SK-N-DZ (cell line): ENCODE results near the gene XRCC6.

DNA sequence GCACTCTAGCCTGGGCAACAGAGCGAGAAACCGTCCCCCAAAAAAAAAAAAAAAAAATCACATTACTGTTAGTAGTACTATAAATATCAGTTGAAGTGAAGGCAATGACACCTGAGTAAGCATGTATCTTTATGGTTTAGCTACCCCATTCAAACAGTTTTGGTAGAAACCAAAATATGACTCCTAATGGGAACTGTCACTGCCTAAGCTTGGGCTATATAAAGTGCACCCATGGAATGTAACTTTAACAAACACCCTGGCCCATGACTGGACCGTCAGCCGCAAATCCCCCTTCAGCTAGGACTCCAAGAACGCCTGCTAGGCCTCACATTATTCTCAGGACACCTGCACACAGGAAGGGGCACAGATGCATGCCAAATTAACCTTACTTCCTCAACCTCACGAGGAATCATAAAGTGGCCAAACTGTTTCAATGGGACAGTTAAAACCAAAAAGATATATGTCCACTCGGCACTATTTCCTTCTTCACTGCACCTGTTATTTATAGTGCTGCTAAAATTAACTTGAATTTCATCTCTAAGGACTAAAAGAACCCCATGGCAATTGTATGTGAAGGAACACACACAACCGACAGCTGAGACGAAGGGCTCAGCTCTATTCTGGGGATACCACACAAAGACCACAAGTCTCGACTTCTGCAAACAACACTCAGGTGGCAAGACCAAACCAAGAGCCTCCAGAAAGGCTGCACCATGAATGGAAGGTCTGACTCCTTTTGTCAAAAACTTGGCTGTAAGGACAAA, 65.7 kb downstream of the SGSM3 start:
RAMPAGE:
- cytosol, long total RNA, result no peak
- nucleus, long total RNA, result no peak

GRCh38 chr22:40727026-40727486, 47.8 kb downstream of the MCHR1 start:
RAMPAGE:
- cytosol, long total RNA, result no peak
- nucleus, long total RNA, result no peak

DNA sequence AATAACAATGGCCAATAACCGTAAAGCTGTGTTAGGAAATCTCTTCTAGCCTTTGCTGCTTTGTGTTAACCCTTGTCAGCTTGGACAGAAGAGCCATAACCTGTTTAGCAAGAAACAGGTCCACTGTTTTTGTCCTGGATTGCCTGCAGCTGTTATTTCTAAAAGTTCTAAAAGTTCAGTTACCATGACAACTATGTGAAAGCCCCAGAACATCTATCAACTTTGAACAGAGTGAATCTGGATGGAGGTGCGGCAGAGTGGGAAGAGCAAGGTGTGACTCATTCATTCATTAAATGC, 50.5 kb downstream of the RBX1 start:
RAMPAGE:
- cytosol, long total RNA, result no peak
- nucleus, long total RNA, result no peak

GRCh38 chr22:41048714-41049758, 43.4 kb upstream of the EP300 start:
RAMPAGE:
- cytosol, long total RNA, result no peak
- nucleus, long total RNA, result no peak

RAMPAGE:
- cytosol, long total RNA, result no peak
- nucleus, long total RNA, result no peak
Measured at GRCh38 chr22:41130310-41130749, 37.9 kb downstream of the EP300 start.

RAMPAGE:
- cytosol, long total RNA, result no peak
- nucleus, long total RNA, result no peak
Measured at GRCh38 chr22:41152082-41152689, 52.9 kb upstream of the L3MBTL2 start.

DNA sequence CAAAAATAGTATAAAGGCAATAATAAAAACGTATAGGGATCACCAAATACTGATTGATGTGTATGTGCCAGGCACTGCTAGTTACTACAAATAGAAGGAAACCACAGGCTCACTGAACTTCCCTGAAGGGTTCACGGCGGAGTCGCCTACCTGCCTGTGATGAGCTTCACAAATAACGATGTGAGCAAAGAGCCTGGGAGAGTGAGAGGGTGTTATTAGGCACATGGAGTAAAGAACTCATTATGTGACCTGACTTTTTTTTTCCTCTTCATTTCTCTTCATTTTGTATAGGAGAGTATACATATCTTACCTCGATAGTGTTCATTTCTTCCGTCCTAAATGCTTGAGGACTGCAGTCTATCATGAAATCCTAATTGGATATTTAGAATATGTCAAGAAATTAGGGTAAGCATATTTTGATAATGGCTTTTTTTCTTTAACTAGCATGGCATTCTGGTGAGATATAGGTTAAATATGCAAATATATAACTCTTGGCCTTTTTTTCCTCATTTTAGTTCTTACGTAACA, 35.8 kb upstream of the L3MBTL2 start:
RAMPAGE:
- cytosol, long total RNA, result no peak
- nucleus, long total RNA, result no peak

DNA sequence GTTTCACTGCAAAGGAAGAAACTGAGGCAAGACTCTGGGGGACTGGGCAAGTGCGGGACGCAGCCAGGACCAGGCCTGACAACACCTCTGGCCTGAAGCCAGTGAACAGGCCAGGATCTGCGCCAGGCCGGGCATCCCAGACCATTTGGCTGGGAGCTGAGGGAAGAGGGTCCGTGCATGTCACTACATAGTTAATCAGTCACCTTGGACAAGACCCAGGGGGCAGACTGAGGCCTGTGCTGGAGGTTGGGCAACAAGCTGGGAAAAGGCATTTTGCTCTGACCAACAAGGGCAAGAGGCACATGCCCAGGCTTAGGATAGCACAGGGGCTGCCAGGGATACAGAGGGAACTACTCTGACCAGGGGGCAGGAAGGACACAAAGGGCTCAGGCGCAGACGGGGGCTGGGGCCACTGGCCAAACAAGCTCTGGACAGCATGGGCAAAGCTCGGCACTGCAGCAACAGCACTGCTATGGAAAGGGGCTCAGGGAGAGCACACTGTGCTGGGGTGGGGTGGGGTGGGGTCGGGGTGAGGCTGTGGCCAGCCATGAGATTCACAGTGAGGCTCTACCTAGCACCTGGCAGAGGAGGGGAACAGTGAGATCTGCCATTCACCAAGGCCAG, 7.1 kb upstream of the CHADL start:
RAMPAGE:
- cytosol, long total RNA, result no peak
- nucleus, long total RNA, result no peak

DNA sequence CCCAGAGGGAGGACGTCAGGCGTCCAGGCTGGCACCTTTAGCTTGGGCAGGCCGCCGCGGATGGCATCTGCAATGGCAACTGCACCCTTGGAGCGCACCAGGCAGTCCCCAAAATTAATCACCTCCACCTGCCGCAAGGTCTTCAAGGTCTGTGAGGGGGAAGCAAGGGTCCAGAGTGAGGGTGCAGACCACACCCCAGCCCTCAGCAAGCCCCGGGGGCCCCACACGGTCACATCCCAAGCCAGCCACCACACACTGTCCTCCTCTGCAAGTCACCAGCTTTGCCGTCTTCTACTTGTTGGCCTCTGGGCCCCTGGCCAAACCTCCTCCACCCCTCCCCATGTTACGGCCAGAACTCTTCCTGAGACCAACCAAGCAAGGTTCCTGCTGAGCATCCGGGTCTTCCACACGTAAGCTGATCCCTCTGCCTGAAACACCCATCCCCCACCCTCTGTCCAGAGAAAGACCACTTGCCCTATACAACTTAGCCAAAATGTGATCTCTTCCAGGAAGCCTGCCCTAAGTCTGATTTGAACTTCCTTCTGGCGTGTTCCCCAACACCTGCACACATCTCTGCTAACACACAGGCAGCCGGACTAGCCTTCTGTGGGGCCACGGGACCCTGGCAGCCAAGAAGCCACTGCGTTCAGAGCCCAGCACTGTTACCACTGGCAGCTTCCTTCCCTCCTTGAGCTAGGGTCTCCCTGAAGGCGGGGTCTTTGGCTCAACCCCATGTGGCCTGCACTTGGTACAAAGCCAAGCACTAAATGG, 16.1 kb upstream of the CHADL start:
RAMPAGE:
- cytosol, long total RNA, result no peak
- nucleus, long total RNA, result no peak

RAMPAGE:
- cytosol, long total RNA, result no peak
- nucleus, long total RNA, result no peak
Measured at GRCh38 chr22:41261521-41262138, 20.9 kb upstream of the CHADL start.

GRCh38 chr22:41375017-41375437, 6.7 kb upstream of the TEF start:
RAMPAGE:
- cytosol, long total RNA, result no peak
- nucleus, long total RNA, result no peak

RAMPAGE:
- cytosol, long total RNA, result no peak
- nucleus, long total RNA, result no peak
Measured at GRCh38 chr22:41396928-41397672, 15.4 kb downstream of the TEF start.

DNA sequence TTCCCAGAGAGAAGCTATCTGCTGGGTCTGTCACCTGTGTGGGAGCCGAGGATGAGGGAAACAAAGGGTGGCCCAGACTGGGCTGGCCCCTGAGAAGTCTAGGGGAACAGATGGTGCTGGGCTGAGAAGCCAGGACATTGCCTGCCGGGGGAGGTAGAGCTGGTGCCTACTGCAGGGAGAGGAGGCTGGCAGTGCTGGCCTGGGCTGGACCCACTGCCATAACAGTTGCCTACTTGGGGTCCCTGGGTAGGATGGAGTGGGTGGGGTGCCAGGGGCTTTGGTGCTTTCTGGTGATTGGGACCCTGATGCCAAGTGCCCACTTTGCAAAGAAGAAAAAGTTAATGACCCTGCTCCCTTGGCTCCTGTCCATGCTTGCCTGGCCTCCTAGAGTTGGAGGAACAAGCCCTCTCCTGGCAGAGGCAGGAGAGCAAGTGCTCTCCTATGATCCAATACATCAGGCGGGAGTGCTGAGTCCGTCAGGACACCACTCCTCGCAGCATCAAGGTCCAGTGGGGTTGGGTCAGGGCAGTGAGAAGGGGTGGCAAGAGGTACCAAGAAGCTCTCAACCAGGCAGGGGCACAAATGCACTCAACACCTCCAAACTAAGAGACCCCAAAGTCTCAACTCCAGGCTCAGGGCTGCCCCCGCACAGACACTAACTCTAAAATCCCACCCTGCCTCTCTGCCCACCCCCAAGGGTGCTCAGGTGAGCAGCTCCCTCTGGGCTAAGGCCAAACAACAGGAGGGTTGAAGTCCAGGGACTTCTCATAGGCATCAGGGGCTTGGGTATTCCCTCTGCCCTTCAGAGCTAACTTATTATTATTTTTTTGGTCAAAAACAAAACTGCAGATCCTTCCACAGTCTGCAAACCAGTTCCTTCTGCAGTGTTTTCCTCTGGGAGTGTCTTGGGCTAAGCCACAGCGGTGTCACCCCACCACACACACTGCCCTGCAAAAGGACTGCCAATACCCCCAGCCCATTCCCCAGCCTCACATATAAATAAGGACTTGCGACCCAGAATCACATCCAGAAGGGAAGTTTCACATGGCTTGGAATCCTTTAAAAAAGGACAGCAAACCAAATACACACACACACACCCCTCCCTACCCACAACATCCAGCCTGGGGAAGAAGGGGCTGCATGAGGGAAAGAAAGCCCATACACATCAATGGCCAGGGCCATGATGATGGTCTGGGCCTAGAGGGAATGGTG, 11.8 kb downstream of the TOB2 start:
RAMPAGE:
- cytosol, long total RNA, result no peak
- nucleus, long total RNA, result no peak

GRCh38 chr22:41447093-41447446, 469 bp upstream of the TOB2 start:
RAMPAGE:
- cytosol, long total RNA, result no peak
- nucleus, long total RNA, result no peak

DNA sequence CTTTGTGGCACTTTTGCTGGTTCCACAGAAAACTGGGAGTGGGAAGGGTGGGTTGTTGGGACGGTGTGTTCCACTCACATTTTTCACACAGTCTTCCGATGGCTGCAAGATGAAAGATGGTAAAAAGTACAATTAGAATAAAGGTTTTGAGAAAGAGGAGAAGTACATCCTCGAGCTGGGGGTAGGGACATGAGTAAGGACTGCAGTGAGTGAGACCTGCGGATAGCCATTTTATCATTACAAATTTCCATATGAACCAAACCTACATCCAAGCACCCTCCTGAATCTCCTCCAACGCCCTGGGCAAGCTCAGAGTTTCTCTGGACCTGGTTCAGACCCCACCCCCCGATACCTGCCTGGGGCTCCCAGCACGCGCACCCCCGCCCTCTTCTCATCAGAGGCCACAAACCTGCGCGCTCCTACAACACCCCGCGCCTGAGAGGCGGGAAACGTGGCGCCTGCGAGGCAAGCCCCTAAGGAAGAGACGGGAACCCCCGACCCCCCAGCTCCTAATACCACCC, 386 bp downstream of the PHF5A start:
RAMPAGE:
- cytosol, long total RNA, result no peak
- nucleus, long total RNA, result no peak

GRCh38 chr22:41517380-41517921, 26.8 kb downstream of the POLR3H start:
RAMPAGE:
- cytosol, long total RNA, result no peak
- nucleus, long total RNA, result no peak

DNA sequence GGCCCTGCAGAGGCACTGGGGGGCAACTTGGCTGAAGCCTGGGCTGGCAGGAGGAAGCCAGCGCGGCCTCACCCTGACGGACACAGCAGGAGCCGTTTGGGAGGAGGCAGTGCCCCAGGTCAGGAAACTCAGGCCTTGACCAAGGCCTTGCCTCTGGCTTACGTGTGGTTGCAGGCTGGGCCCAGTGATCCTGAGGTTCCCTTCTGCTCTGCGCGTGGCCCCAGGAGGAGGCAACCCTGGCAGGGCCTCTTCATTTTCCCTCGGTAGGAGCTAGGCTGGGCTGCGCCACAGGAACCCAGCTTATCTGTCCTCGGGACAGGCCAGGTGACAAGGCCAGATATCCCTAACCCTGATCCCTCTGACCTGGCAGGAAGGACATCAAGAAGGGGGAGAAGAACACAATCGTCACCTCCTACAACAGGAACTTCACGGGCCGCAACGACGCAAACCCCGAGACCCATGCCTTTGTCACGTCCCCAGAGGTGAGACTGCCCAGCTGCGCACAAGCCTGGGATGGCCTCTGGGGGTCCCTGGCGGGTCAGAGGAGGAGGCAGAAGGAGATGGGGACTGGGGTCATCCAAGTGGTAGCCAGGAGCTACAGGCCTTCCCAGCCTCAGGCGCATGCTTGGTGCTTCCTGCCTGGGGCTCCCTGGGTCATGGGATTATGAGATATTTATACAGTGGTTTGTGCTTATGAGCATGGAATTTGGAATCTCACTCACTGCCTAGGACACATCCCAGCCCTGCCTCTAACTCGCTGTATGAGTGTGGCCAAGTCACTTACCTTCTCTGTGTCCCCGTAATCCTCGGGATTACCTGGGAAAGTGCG, 20.6 kb downstream of the POLR3H start:
RAMPAGE:
- cytosol, long total RNA, result no peak
- nucleus, long total RNA, result no peak

GRCh38 chr22:41589166-41589667, 423 bp downstream of the PMM1 start:
RAMPAGE:
- cytosol, long total RNA, result no peak
- nucleus, long total RNA, result no peak

DNA sequence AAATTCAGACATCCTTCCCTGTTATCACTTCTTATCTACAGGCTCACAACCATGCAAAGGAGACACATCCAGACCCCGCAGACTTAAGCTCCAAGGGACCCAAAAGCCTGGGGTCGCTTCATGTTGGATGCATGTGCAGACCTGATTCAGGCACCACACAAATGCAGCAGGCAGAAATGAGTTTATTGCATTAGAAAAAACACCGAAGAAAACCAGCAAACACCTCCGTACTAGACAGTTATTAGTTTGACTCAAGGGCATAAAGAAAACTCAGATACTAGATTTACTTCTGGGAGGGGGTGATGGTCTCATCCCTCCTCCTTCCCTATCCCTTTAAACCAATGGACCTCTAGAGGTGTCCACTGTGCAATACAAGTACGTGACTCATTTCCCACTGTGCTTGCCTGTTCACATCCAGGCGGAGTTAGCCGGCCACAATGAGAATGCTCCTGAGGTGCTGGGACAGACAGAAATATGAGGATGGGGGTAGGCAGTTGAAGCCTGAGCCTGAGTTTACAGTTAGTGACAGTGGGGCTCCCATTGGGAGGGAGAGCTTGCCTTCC, 8.3 kb upstream of the PMM1 start:
RAMPAGE:
- cytosol, long total RNA, result no peak
- nucleus, long total RNA, result no peak

DNA sequence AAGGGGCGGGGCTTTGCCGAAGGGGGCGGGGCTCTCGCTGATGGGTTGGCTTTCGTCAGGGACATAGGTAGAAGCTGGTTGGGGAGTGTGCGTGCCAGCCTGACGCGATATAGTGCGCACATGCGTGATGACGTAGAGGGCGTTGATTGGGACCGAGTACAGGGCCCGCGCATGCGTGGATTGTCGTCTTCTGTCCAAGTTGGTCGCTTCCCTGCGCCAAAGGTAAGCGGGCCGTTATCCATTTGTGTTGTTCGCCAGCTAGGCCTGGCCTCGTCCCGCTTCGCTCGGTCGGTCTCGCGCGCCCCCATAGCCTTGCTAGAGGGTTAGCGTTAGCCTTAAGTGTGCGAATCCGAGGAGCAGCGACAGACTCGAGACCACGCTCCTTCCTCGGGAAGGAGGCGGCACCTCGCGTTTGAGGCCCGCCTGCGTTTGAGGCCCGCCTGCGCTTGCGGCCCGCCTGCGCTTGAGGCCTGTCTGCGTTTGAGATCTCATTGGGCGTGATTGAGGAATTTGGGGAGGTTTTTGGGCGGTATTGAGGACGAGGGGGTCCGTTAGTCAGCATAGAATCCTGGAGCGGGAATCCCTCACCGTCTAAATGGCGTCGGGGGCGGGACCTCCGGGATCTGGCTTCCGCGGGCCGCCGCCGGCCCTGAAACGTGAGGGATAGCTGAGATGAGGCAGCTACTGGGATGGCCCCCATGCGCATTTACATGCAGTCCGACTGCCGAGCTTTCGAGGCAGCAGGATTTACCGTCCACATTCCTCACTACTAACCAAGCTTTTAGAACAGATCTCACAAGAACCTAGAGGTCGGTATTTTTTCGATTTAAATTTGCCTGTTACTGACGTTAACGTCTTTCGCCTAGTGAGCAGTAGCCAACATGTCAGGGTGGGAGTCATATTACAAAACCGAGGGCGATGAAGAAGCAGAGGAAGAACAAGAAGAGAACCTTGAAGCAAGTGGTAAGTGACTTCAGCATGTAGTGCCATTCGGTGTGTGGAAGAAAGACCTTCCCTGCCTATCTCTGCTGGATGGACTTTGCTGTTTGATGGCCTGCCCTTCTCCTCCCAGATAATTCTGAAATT, at the start of gene XRCC6:
XRCC6 (plus strand) TSS at position 172 of the 1,086 bp plus-strand sequence.
RAMPAGE:
- cytosol, long total RNA, result start-site peak on the plus strand centred at position 195 of the sequence, 56 bp wide, 5,119 and 6,739 reads in 2 replicates
- nucleus, long total RNA, result start-site peak on the plus strand centred at position 198 of the sequence, 50 bp wide, 1,392 and 332 reads in 2 replicates